Monocyte (primary cell): Measurements from ENCODE around the genes C16orf89 and CARHSP1.

GRCh38 chr16:4679001-4679583 lies 14.3 kb upstream of the NUDT16L1 start:
- PRO-cap, 2 experiments = no peak in any of the 2 experiments

DNA sequence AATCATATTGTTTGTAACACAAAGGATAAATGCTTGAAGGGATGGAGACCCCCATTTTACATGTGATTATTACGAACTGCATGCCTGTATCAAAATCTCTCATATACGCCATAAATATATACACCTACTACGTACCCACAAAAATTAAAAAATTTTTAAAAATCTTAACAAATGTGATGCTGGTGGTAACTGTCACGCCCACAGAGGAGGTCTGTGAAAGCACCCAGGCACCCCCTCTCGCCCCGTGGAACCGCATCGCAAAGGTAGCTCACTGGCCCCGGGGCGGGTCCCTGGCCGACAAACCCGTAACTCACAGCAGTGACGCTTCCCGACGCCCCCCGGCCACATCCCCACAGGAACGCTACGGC lies 463 bp downstream of the ANKS3 start:
- PRO-cap, 2 experiments = no peak in any of the 2 experiments

DNA sequence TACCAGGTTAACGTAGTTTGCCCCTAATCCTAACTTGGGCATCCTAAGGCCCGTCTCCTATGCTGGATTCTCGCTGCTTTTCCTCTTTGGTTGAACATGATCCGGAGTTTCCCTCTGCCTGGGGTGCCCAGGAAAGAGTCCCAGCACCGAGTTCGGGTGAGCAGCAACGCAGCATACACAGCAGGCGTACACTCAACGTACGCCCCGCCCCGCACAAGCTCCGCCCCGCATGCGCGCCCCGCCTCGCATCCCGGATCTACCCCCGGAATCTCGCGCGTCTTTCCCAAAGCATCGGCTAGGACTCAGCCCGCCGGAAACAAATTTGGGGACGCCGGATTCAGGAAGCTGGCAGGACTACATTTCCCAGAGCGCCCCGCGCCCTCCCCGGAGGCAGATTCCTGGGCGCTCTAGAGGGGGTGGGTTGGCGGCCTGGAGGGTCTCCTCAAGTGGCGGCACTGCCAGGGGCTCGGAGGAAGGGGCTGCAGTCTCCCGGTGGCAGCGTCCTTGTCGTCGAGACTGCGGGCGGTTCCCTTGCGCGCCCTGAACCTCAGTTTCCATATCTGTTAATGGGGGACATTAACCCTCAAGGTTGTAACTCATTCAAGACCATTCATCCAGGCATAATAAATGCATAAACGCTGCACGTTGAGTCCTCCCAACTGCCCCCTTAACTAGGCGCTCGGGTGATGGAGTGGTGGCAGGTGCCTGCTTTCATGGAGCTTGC lies 1.7 kb upstream of the ZNF500 start:
- PRO-cap, 2 experiments = peak in 2 of 2 experiments; most common minus-strand start position 158 of the sequence (in 2)

GRCh38 chr16:4801988-4802476 lies 401 bp downstream of the ROGDI start:
- PRO-cap, 2 experiments = no peak in any of the 2 experiments

DNA sequence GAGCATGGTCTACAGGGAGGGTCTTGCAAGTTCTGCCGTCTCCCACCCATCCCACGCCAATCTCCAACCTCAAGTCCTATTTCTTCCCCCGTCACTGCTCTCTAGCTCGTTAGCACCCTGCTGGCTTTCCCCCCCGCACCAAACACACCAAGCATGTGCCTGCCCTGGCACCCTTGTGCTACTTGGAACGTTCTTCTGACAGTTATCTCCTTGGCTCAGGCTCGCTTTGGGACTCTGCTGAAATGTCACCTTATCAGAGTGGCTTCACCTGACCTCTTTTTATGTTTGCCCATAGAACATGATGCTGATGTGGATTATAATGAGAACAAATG lies 21.9 kb downstream of the GLYR1 start:
- PRO-cap, 2 experiments = no peak in any of the 2 experiments

GRCh38 chr16:4859639-4860225 lies 12.5 kb downstream of the UBN1 start:
- PRO-cap, 2 experiments = no peak in any of the 2 experiments

GRCh38 chr16:5065782-5066251 lies at the start of gene C16orf89:
Gene C16orf89 (minus strand): TSS chr16:5065956.
- PRO-cap, 2 experiments = no peak in any of the 2 experiments

DNA sequence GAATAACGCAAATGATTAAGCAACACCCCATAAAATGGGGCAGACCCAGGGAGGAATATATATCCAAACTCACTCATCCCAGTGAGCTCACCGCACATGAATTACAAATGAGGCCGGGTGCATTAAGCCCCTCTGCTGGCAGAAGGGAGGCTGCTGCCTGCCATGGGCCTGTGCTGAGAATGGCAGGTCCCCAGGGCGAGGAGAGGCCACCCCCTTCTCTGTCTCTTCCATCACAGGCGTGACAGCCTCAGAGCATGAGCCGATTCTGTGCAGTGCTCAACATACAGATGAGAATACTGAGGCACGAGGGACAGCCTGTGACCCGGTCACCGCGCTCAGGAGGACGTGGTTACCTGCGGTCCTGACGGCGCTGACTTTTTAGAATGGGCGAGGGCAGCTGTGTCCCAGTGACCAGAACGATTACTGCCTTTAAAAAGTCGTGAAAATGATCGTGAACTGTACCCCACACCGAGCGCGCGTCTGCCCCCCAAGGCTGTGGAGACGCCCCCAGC lies 612 bp downstream of the EEF2KMT start:
- PRO-cap, 2 experiments = no peak in any of the 2 experiments

DNA sequence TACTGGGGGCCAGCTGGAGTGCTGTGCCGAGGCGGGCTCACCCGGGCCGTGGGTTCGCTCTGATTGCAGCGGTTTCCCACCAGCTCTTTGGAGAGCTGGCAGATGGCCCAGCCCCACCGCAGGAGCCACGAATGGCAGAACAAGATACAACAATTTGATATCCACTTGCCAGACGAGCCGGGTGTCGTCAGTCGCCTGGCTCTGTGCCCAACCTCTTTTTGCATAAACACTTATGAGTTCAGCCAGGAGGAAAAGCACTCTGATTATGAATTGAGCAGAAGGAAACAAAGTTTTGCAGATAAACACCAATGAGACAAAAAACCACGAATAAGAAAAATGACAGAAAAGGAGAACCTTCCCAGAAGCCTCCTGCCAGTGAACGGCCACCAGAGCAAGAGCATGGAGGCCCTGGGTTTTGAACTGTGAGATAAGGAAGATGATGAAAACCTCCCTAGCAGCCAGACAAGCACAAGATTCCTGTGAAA lies 19.9 kb upstream of the EEF2KMT start:
- PRO-cap, 2 experiments = no peak in any of the 2 experiments

- PRO-cap, 2 experiments = no peak in any of the 2 experiments
Measured at GRCh38 chr16:7330759-7331142, 1259.6 kb downstream of the TMEM114 start.

DNA sequence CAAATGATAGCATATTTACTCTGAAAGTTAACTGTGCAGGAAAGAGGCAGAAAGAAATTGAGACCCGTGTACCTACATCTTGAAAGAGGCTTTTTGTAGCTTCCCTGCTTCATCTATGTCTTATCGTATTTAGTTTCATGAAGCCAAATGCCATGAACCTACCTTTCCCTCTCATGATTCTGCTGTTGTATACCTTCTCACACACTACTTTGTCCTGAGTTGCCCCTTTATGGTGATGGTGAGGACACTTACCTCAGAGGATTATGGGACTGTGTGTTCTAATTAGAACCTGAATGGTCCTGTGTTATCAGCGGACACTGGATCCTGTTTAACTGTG lies 914.8 kb downstream of the TMEM114 start:
- PRO-cap, 2 experiments = no peak in any of the 2 experiments

DNA sequence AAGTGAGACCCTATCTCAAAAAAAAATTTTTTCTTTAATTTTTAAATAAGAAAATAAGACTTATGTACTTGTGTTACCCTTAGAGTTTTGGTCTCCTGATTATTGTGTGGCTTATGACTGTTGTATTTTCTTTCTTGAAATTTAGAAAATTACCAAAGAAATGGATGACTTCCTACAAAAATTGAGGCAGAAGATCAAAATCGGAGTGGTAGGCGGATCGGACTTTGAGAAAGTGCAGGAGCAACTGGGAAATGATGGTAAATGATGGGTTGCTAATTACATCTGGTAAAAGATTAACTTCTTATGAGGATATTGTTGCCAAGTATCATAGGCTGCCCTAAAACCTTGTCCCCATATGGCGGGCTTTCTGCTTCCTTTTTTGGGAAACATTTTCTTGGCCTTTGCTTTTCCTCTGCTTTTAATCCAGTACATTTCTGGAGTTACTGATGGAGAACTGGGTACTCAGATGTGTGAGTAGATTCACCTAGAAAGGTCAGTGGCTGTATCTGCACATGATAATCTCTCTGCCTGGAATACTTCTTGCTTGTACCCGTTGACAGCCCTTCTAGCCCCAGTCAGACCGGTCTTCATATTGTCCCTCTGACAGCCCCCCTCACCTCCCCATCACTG lies 4.1 kb downstream of the PMM2 start:
- PRO-cap, 2 experiments = no peak in any of the 2 experiments

DNA sequence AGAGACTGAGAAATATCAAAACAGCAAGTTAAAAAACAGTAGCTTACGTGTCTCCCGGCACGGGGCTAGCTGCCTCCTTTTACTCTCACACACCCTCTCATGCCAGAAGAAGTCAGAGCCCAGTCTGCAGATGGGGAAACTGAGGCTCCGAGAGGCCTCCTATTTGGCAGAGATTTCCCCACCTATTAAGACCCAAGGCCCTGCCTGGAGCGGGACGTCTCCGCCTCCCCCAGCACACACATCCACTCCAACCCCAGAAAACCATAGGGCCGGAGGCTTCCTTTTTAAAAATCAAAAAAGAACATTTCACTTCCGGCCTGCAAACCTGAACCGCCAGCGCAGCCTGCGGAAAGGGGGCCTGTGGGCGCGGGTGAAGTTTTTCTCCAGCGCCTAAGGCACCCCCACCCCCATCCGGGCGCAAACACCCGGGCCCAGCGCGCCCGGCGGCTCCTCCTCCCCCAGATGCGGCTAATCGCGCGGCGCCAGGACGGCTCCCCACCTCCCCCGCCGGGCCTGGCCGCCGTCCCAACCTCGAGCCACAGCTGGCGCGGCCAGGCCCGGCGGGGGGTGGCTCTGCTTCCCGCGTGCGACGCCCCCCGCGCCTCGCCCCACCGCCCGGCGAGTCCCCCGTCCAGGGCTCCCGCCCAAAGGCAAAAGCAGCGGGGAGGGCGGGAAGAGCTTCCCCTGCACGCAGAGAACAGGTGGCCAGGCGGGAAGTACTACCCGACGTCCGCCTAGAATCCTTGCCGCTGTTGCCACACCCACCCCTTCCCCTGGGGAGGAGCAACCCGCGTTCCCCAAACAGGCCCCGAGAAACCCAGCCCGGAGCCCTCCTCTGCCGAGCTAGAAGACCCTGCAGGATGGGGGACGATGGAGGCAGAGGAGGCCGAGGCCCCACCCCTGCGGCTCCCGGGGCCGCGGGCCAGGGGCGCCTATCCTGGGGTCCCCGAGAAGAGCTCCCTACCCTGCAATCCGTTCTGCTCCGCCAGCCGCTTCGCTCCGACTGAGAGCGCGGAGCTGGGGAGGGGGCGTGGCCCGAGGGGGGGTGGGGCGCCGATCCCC lies at the start of gene CARHSP1:
Gene CARHSP1 (minus strand): TSS at position 1,005 of the 1,062 bp plus-strand sequence.
- PRO-cap, 2 experiments = peak in 2 of 2 experiments; most common plus-strand start position 728 of the sequence (in 1); most common minus-strand start position 1,005 of the sequence (in 2)

- PRO-cap, 2 experiments = peak in 1 of 2 experiments; most common minus-strand start chr16:8890250 (in 1)
Measured at GRCh38 chr16:8890060-8890876, 8.1 kb downstream of the LITAFD start.

GRCh38 chr16:8924097-8924971 lies 39.4 kb downstream of the USP7 start:
- PRO-cap, 2 experiments = peak in 2 of 2 experiments; most common minus-strand start chr16:8924286 (in 1)

- PRO-cap, 2 experiments = no peak in any of the 2 experiments
Measured at GRCh38 chr16:8930063-8930621, 33.6 kb downstream of the USP7 start.

- PRO-cap, 2 experiments = no peak in any of the 2 experiments
Measured at GRCh38 chr16:9061182-9061961, 30.1 kb upstream of the HAPSTR1 start.

GRCh38 chr16:9078999-9079420 lies 12.4 kb upstream of the HAPSTR1 start:
- PRO-cap, 2 experiments = peak in 1 of 2 experiments; most common minus-strand start chr16:9079127 (in 1)

- PRO-cap, 2 experiments = peak in 2 of 2 experiments; most common plus-strand start chr16:9102392 (in 1)
Measured at GRCh38 chr16:9101953-9102700, 10.7 kb downstream of the HAPSTR1 start.

DNA sequence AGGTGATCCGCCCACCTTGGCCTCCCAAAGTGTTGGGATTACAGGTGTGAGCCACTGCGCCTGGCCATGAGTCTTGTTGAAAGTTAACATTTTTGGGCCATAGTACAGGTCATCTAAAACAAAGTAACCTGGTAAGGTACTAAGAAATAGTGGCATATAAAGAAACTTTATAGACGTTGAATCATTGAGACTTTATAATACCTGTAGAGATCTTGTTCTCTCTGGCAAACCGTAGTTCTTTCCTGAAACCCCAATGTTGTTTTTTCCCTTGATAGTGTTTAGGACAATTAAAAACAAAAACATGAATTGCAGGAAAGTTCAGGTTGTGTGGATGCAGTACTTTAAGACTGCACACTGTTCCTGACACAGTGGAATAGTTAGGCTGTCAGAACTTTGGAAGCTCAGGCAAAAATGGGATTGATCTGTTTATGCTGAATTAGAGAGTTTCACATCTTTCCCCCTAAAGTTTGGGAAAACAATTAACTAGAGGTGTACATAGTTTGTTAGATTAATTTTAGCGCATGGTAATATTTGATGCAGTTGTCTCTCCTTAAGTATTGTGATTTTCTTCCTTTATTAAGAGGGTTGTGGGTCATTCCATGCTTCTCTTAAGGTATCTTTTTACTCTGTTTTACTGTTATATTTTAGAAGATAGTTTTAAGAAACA lies 13.0 kb downstream of the HAPSTR1 start:
- PRO-cap, 2 experiments = peak in 2 of 2 experiments; most common plus-strand start position 317 of the sequence (in 1)